ENCODE measurements around a stretch of chr7.

DNA sequence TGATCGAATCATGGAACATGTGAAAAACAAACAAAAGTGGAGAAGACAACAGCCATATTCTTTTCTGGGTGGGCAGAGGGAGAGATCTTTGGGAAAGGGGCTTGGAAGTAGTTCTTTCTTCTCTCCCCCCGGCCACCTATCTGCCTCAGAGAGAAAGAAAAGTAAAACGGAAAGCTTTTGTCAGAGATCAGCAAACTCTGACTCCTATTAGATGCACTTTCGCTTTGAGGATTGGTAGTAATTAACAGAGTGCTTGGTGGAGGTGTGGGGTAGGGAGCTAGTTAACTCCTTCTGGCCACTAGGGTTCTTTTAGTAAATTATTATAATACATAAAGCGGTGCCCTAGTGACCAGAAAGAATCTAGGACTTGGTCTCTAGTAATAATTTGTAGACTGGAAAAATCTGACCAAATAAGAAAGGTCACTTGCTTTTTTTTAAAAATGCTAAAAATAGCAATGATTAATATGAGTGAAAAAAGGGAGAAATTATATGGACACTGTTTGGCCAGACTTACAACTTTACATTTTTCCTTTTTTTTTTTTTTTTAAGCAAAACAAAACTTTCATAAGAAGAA is 54.6 kb downstream of the CPVL start:
- RRBS, result no CpG with 5 or more reads among the region's 5 CpGs

DNA sequence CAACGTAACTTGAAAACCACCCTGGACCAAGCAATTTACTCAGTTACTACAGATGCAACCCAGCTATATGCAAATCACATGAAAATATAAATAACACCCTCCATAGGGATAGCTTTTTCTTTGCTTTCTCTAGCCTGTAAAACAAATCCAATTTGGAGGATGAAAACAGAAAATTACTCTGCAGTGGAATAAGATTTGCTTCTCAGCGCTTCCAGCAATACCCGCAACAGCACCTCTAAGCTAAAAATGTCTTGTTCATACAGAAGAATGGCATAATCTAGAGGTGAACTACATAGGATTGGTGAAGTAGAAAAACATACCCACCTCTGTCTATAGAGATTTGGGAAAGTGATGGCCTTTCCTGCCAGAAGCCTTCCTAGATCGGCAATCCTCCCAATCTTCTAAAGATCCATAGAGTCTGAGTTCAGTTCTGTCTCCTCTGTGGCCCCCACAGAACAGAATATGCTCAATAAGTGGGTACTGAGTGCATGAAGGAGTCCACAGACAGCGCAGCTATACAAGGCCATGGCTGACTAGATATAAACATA is 34.5 kb downstream of the CPVL start:
- RRBS, result no CpG with 5 or more reads among the region's 5 CpGs

GRCh38 chr7:29281715-29282436 is 87.3 kb downstream of the CHN2 start:
- RRBS, result no CpG with 5 or more reads among the region's 13 CpGs

DNA sequence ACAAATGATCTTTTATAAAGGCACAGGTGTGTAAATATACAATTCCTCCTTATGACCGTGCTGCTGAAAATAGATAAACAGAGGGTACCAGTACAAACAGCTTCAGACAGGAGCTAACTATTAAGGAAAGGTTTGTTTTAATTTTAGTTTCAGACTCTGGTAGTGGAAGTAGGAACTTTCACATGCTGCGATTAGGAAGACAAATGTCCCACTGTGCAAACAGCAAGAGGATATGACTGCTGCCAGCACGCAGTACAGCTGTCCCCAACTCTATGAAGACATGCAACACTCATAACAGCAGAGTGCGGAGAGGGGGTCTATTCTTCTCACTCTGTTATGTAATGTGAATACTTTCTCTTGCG is 142.6 kb downstream of the CHN2 start:
- RRBS, result no CpG with 5 or more reads among the region's 5 CpGs

DNA sequence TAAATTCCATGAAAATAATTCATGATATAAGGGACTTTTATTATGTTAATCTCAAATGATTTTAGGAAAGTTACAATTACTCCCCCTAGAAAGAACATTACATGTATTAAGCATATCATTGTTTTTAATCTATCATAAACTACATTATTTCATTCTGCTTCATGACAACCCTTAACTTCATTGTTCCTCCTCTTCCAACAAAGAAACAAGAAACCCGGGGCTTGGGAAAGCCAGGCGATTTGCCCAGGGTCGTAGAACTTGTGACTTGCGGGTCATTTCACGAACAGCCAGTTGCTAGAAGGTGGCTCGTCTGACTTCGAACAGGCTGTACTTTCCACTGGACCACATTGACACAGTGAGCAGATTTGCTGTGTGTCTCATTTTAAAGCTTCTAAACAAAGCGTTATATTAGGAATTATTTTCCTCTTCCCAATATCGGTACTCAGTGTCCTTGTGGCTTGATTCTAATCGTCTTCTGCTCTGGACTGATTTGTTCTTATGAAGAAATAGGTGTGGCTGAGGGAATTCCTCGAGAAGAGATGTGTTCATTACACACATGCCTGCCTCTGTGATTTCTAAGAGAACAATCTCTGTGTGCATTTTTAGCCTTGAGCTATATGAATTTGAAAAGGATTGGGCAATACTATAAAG is 150.1 kb upstream of the PRR15 start:
- RRBS, result no CpG with 5 or more reads among the region's 11 CpGs

GRCh38 chr7:29479315-29480437 is 84.0 kb upstream of the PRR15 start:
- RRBS, result 93% methylated on average over 1 of the region's 23 CpGs

GRCh38 chr7:30093218-30093635 is 41.6 kb upstream of the MTURN start:
- RRBS, result no CpG with 5 or more reads among the region's 2 CpGs

DNA sequence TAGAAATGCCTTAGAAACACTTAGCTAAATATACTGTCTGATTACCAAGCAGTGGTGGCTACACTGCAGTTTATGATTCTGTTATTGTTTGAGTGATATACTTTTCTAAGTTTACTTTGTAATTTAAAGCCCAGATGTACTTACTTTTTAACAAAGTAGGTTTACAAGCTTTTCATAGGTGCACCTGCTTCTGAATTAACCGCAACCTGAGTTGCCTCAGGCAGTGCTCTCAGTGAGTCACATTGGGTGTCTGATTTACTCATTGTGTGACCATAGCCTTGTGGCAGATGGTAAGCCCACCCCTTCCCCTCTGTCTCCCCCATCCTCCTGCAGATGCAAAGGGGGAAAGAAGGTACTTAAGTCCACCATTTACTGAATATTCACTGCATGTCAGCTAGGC is 9.0 kb downstream of the MTURN start:
- RRBS, result no CpG with 5 or more reads among the region's 1 CpG

DNA sequence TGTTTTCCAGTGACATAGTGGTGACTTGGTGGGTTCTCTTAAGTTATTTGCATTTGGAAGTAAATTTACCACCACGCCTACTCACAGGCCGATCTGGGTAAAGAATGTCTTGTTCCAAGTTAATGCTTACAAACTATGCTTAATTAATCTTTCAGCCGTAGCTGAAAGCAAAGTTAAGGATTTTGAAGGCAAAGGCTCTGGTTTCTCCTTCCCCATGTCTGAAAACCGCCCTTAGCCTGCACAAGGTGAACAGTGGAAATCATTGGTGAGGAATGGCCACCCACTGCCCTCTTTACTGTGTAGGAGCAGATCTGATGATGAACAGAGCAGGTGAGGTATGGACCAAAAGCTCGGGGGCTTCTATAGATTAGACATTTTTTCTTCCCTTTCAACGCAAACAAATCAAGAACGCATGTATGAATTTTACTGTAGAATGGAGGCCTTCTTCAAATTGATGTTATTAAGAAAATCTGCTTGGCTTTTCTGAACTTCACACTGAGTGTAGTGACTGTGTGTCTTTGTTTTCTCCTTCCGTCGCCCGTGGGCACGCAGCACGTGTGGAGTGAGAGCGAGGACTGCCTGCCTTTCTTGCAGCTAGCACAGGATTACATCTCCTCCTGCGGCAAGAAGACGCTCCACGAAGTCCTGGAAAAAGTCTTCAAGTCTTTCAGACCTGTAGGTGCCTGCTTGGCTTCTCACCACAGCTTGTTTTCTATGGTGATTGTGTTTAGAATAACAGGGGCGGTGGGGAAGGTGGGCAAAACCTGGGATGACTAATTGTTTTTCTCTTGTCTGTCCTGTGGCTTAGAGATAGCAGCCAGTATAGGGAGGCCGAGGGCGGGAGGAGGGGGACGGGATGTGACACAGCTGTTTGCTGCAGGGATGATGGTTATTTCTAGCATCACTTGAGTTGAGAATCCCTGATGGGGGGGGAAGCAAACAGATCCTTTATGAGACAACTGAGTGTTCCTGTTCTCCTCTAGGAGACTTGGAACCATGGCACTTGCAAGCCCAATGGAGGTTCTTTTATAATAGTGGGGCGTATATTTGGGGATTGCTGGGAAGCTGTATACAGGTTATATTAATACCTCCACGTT is 11.2 kb downstream of the MTURN start:
- RRBS, result no CpG with 5 or more reads among the region's 22 CpGs

GRCh38 chr7:30290873-30291490 is 6.6 kb downstream of the ZNRF2 start:
- RRBS, result no CpG with 5 or more reads among the region's 3 CpGs

DNA sequence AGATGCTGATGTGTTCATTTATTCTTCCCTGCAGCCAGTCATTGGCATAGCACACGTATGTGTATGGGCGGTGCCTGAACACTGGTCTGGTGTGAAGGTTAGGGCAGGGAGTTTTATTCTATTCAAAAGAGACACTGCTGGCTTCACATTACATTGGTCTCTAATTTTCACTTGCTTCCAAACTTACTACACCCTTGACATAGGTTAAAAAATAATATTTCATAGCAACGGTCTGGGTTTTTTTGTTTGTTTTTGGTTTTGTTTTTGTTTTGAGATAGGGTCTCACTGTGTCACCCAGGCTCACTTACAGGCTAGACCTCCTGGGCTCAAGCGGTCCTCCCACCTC is 57.8 kb downstream of the NOD1 start:
- RRBS, result no CpG with 5 or more reads among the region's 4 CpGs

- RRBS, result no CpG with 5 or more reads among the region's 5 CpGs
These were observed 4.5 kb upstream of the GGCT start for GRCh38 chr7:30509144-30509548.

DNA sequence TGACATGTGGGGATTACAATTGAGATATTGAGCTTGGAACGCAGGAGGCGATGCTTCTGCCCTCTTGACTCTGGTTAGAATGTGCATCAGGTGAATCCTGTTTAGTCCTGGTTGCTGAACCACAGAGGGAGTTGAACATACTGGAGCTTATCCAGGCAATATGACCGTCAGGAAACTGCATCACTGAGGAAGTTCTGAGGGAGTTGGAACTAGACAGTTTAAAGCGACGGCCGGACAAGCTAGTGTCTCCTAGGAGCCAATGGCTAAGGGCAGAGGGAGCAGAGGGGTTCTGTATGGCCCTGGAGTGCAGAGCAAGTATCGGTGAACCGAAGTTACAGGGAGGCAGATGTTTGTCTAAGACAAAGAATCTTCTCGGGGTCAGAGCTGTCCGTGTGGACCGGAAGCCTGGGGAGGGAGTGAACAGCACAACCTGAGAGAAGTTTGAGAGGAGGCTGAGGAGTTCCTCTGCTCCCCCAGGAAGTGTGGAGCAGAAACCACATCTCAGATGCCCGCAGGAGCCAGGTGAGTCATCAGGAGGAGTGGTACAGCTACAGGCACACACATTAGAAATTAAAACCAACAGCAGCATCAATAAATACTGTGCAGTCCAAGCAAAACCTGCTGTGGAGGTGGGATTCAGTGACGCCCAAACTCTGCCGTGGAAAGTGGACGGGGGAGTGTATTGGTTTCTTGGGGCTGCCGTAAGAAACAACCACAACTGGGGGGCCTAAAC is 31.5 kb upstream of the GARS1 start:
- RRBS, result no CpG with 5 or more reads among the region's 16 CpGs

DNA sequence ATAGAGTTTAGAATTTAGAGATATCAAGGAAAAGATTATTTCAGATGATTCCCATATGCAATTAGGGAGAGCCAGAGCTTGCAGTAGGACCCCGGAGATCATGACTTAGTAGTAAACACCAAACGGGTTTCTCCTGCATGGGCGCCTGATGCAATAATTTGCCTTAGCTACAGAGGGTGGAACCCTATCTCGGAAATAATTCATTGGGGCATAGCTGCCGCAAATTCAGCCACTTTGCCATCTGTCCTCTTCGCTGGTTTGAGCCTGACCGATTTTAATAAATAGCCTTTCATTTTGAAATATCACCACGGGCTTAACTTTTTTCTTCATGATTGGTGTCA is 1.3 kb downstream of the GARS1 start:
- RRBS, result no CpG with 5 or more reads among the region's 8 CpGs

DNA sequence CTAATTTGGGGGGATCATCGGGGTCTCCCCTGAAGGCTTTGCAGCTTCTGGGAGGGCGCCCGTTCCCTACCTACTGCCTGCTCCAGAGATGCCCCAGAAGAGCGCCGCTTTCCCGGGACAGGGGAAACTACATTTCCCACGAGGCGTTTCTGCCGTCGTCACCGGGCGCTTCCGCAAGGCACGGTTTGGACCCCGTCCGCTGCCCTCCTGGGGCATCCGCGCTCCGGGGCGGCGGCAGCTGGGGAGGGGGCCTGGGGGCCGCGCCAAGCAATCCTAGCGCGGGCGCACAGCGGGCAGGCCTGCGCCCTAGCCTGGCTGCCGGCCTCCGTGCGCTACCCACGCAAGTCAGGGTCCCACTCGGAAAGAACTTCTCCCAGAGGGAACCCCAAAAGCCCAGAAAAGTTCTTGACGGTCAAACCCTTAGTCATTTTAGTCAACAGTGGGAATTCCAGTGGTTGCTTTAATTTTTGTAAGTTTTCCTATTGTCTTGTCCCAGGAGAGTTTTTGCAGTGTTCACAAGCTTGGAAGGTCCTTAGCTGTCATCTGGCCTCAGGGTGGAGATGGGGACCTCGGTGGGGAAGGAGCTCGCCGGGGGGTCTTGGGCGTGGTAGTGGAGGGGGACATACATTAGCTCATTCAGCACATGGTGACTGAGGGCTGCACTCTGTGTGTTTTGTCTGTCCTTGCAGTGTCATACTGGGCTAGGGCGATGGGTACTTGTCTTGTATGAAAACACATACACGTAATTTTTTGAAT is 555 bp downstream of the MINDY4 start:
- RRBS, result 2% methylated on average over 14 of the region's 40 CpGs

DNA sequence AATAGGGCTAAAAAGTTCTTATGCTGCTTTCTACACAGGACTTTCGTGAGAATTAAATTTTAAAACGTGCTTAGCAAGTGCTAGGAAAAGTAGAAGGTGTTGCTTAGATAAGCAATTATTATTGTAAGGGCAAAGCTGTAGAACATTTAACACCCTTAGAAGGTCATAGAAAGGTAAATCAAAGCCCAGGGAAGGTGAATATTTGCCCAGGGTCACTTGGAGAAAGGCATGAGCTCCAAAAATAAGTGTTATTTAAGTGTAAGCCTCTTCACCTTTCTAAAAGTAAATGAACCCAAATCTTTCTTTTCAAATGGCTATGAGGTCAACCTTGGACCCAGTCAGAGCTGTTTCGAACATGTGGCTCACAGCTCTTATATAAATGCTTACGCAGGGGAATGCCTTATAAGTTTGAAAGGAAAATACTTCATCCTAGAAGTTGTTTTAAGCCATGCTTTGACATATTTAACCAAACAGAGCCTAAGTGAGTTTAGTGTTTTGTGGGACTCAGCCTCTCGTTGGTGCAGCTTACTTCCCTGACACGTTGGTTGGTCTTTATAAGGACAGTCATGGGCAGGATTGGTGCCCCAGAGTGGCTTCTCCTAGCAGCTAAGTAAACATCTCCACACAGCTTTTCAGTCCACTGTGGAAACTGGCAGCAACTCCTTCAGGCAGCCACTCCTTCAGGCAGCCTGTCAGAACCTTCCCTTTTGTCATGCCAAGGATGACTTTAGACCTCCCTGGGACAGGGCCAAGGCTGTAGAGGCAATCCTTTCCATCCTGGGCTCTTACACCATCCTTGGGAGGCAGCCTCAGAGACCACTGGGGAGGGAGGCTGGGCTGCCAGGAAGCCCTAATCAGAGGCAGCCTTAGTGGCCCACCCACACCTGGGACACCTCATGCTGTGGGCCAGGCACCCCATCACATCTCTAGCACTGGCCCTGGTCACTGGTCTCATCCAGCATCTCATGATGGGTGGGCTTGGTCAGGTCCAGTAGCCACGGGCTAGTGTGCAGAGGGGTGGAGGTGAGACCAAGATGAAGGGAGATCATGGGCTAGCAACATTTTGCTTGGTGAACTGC is 43.6 kb downstream of the MINDY4 start:
- RRBS, result no CpG with 5 or more reads among the region's 7 CpGs

GRCh38 chr7:31815900-31816498 is 129.0 kb downstream of the PPP1R17 start:
- RRBS, result no CpG with 5 or more reads among the region's 12 CpGs

- RRBS, result no CpG with 5 or more reads among the region's 3 CpGs
These were observed 15.8 kb downstream of the AVL9 start for GRCh38 chr7:32511098-32511574.

- RRBS, result no CpG with 5 or more reads among the region's 9 CpGs
These were observed 247.5 kb downstream of the BMPER start for GRCh38 chr7:34152755-34153306.

- RRBS, result no CpG with 5 or more reads among the region's 5 CpGs
These were observed 252.9 kb downstream of the BMPER start for GRCh38 chr7:34158207-34158646.